ENCODE results near the gene TMEM209.

- PRO-cap = bidirectional peak, plus-strand start at chr7:130205552, minus-strand start at chr7:130205382
These were observed at the start of gene TMEM209 for GRCh38 chr7:130205267-130206140. Gene TMEM209 (minus strand): TSS chr7:130205406.

DNA sequence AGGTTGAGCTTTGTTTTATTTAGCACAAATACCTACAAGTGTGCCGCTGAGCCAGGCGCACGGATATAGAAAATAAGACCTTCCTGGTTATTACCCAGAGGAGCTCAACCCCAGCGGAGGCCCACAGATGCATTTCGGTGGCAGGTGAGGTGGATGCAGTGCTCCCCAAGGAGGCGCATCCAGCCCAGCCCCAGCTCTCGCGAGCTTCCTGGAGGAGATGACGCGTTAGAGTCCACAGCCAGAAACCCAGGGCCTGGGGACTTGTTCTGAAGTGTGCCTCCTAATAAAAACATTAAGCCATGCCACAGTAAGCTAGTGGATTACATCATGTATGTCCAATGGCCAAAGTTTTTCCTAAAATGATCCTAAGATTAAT, 923 bp upstream of the TMEM209 start:
- PRO-cap = no peak

DNA sequence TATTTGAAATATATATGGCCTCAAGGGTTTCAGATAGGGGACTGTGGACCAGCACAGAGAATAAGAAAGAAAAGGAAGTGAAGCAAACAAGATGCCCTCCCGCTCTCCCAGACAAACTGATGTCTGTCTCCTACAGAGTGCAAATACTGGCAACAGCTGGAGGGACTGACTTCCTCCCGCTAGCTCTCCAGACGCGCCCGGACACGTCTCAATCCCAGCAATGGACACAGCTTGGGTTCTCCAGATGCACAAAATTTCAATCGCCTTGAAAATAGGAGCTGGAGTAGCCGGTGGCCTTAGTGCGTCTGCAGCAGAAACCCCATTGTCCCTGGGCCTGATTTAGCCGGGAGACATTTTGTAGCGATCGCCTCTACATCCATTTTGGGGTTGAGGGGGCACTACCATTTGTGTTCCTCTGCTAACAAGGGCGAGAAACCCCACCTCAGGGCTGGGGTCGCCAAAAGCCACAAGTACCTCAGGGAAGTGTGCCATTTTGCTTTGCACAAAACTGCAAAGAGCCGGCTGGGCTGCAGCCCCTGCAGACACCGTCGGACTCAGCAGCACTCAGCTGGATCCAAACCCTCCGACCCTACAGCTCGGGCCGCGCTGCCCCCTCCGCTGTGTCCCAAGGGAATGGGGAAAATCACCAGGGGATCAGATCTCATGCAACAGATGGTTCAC, 5.8 kb downstream of the CPA2 start:
- PRO-cap = no peak

GRCh38 chr7:130517541-130518346, 25.9 kb downstream of the MEST start:
- PRO-cap = no peak

DNA sequence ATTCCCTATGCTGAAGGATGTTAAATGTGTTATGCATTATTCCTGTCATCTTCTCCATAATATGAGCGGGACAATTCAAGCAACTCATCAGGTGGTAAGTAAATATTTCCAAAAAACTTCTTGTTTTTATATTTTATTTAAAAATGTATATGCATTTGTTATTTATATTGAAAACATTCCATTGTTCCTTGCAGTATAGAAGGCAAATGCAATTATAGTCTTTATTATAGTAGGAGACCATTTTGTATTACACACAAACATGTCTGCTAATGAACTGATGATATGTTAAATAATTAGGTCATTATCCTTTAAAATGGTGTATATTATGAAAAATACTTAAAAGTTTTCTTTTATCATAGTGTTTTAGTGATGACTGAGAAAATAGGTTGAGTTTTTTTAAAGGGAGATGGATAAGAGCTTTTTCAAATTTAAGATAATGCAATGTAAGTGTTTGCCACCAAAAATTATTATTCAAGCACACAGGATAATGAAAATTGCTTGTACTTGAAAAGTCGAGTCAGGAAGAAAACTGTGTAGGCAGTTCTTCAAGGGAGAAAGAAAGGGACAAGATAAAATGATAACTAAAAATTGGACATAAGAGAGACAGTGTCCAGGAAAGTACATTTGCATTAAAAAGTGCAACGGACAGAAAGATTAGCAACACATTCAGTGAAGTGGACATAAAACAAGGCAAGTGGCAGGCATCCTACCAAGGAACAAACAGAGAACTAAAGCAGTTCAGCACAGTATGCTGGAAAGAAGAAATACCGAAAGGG, 29.0 kb downstream of the MEST start:
- PRO-cap = no peak

GRCh38 chr7:130533289-130534206, 41.7 kb downstream of the MEST start:
- PRO-cap = no peak

DNA sequence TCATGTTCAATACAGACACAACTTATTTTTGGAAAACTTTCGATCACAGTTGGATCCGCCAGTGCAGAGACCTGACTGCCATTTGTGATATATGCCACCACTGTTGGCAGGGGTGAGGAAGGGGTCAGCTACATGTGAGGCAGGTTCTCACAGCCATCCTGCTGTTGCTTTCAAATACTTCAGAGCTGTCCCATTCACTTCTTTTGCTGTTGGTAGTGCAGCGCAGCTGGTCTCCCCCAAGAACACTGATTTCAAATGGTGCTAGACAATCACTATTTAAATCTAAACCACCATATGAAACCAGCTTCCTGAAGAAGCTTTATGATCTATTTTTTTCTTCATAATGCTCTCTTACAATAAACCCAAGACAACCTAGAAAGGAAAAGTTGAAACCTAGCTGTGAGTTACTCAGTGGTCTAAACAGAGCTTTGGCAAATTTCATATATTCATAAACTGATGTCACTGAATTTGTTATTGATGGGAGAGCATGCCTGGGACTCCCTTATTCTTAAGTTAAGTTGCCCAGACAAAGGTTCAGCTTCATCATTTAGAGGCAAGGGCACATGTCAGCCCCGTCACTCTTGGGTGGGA, 143.3 kb upstream of the KLF14 start:
- PRO-cap = no peak

DNA sequence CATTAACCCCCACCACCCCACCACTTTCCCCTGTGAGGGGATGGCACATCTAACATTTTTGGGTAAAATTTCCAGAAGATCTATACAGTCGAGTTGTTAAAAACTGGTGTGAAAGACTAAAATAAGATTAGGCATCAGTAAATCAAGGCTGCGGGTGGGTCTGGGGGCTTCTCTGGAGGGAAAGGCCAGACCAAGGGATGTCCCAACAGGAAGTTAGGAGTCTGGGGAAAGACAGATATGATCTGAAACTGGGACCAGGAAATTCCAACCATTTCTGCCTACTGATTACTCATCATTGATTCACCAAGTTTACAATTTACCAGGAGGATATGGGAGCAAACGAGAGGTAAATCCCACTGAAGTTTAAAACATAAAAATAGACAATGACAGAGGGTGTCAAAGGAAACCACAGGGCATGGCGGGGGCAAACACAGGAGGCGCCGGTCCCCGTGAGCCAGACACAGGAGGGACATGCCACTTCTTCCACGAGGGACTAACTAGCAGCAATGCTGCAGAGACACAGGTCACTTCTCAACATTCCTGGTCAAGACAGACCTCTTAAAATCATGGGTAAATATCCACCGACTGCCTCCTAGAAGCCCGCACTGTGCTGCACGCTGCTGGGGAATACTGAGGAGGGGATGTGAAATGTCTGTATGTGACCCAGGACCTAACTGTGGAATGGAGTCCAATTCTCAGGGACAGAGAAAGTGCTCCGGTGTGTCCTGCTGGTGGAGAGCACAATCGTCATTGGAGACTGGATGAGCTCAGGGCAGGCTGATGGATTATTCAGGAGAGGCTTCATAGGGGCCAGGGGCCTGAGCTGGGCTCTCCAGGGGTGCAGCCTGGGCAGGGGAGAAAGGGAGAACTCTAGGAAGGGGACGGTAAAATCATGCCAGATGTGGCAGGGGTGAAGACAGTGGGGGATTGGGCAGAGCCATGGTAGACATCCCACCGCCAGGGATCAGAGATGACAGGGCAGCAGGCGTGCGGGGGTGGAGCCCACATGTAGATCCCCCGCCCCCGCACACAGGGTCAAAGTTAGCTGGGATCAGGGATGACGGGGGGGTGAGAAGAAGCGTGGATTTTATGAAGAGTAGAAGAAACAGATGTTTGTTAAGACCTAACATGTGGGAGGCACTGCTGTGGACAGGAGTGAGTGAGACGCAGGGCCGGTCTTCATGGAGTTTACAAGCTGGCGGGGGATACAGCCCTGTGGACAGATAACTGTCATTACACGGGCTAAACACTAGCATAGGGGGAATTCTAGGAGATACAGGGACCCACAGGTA, 153.5 kb upstream of the KLF14 start:
- PRO-cap = no peak

DNA sequence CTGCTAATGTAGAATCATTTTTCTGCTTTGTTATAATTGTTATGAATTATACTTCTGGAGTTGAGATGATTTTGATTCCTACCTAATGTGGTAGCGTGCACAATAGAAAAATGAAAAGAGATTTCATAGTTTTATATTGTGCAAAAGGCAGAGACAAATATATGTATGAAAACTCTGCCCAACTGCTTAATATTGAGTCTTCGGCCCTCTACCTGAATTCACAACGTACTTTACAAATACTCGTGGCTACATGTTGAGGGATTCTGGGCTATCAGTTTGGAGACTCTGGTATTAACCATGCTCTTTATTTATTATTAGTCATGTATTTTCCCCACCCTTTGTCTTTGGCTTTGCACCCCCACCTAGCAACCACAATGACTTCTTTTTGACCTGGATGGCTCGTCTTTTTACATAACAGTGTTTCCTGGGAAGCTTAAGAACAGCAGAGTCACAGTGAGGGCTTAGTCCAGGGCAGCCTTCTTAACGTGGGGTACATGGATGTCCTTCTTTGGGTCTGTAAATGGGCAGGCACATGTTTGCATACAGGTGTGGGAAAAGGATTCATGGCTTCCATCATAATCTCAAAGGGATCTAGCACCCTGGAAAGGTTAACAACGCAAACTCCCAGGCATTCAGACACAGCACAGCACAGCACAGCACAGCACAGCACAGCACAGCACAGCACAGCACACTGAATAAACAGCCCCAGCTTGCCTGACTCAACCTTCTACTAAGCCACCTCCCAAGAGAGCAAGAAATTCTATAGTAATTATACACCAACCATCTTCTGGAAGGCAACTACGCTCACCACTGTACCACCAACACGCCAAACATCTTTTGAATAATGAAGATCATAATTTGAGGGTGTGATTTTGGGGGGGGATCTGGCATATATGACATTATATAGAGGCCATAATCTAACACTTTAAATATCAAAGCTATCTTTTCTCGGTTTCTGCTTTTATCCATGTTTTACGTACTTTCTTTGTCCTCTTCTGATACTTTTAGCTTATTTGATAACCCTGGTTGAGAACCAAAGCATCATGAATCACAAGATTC, 177.0 kb upstream of the KLF14 start:
- PRO-cap = no peak

DNA sequence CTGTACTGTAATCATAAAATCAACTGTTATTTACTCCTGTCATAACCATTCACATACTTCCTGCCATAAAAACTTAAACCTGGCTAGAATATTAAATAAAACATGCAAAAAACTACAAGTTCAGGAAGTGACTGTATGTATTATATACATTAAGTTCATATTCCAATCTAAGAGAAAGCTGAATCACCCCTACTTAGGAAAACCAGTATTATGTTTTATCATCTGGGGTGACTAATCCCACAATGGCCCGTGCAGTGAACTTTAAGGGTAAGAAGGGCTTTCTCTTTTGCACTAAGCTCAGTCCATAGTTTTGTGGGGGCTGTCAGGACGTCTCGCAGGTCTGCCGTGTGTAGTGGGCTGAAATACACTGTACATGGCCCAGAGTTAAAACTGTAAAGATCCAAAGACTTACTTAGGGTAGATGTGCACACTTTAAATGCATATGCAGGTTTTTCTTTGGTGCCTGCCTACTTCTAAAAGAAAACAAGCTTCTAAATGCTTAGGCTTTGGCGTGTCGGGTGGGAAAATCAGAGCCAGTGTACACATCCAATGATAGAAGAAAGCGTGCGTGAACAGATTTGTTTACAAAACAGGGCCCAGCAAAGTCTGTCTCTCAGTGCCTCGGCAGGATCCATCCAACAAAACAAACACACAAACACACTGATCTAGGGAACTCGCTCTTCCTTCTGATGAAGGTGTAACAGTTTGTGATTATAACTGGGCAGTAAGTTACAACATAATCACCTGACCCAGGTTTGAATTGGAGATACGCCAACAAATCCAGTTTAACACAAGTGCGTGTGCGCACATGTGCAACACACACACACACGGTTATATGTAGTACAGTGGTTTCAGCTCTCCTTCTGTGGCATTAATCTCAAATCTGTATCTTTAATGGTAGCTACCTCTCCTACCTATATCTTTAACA, 184.0 kb upstream of the KLF14 start:
- PRO-cap = no peak

GRCh38 chr7:130940562-130941296, 206.7 kb upstream of the KLF14 start:
- PRO-cap = no peak

- PRO-cap = no peak
These were observed 246.5 kb upstream of the KLF14 start for GRCh38 chr7:130980440-130981021.

GRCh38 chr7:131032760-131033204, 294.9 kb upstream of the MKLN1 start:
- PRO-cap = no peak

GRCh38 chr7:131046633-131047425, 280.8 kb upstream of the MKLN1 start:
- PRO-cap = no peak

- PRO-cap = no peak
These were observed 268.9 kb upstream of the MKLN1 start for GRCh38 chr7:131058595-131059456.

GRCh38 chr7:131071653-131072507, 255.8 kb upstream of the MKLN1 start:
- PRO-cap = no peak

DNA sequence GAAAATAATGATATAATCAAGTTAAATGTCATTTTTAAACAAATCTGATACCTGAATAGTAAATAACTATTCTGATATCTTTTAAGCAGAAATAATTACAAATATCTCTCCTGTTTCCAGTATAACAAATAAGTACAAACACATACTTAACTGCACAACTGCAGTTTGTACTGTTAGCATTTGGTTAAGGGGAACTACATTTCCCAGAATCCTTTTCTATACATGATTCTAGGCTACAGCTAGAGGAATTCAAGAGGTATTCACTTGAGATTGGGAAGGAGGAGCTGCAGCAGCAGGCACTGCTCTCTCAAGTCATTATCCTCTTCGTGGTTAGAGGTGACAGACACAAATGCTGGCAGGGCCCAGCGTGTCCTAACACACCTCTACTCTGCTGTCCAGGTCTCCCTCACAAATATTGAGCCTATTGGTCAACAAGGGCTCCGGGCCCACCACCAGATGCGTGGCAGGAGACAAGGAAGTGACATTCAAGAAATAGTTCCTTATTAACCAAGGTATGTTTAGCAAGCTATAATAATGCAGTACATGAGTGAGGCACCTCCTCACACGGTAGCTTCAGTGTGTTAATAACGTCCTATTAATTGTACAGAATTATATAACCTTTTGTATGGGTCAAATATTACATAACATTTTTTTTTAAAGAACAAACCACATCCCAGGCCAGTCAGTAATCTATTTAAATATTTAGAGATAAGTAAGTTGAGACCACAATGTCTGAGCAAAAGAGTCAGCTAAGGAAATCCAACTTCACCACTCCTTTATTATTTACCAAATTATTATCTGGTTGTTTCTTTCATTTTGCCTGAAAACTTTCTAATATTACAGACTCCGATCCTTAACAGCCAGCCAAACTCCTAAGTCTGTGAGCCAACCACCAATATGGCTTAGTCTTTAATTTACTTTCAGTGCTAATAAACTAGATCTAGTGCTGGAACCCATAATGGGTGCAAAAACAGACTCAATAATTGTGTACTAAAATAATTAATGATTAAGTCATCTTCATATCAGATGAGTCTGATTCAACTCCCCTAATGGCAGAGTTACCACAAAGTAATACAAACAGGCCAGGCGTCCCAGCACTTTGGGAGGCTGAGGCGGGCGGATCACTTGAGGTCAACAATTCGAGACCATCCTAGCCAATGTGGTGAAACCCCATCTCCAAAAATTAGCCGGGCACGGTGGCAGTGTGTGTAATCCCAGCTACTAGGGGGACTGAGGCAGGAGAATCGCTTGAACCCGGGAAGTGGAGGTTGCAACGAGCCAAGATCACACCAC, 254.7 kb upstream of the MKLN1 start:
- PRO-cap = no peak

DNA sequence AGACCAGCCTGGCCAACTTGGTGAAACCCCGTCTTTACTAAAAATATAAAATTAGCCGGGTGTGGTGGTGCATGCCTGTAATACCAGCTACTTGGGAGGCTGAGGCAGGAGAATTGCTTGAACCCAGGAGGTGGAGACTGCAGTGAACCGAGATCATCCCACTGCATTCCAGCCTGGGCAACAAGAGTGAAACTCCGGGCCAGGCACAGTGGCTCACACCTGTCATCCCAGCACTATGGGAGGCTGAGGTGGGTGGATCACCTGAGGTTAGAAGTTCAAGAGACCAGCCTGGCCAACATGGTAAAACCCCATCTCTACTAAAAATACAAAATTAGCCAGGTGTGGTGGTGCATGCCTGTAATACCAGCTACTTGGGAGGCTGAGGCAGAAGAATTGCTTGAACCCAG, 234.2 kb upstream of the MKLN1 start:
- PRO-cap = no peak

DNA sequence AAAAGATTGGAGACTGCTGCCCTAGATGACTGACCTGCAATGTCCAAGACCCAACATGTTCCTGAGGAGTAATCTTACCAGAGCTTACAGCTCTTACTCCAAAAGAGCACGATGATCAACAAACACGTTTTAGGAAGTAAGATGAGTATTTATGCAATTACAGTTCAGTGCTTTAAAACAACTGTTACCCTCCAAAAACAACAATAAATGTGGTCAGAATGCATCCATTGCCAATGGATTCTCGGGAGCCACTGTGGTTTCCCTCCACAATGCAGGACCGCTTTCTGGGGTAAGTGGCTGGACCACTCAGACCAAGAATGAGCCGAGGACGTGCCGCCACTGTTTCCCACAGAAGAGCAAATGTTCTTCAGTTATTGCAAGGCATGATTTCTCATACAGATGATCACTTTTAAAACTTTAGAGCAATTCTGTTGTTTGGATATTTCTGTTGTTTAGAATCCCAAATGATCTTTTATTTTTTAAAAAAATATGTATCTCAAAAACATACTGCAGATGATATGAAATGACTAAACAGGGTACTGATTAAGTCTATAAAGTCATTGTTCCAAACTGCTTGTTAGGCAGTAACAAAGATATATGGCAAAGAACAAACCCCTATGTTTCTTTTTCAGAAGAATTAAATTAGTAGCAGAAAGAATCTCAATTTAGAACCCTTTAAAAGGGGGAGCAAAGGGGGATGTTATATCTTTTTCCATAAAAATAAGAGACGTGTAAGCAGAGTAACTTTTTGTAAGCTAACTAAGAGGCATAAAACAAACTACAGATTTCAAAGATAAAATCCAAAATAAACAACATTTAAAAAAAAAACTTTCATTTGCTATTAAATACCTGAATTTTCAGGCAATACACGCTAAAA, 232.1 kb upstream of the MKLN1 start:
- PRO-cap = no peak

GRCh38 chr7:131099241-131099499, 228.5 kb upstream of the MKLN1 start:
- PRO-cap = no peak

Measured in progenitor cell of endocrine pancreas (in vitro differentiated cells).